Smooth muscle cell (in vitro differentiated cells): Measurements from ENCODE around the genes ARHGDIG and RHOT2.

- RAMPAGE, long total RNA = no peak
Measured at GRCh38 chr16:82603-83424, 4.8 kb downstream of the MPG start.

DNA sequence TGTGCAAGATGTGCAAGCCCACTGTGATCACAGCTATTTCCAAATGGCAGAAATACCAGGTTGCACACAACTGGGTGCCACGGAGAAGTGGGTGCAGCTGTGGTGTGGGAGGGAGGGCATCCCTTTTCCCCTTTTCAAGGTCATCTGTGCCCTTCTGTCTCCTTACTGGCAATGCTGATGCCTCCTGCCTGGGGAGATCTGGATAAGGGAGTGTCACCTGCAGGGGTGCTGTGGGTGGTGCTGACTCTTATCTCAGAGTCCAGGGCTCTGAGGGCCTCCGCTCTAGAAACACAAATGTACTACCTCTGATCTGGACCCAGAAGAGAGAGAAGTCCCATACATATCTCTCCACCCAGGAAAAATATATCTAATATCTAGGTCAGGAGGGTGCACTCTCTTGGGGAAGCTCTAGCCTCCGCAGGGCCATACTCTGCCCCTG, 18.6 kb downstream of the NPRL3 start:
- RAMPAGE, long total RNA = no peak

DNA sequence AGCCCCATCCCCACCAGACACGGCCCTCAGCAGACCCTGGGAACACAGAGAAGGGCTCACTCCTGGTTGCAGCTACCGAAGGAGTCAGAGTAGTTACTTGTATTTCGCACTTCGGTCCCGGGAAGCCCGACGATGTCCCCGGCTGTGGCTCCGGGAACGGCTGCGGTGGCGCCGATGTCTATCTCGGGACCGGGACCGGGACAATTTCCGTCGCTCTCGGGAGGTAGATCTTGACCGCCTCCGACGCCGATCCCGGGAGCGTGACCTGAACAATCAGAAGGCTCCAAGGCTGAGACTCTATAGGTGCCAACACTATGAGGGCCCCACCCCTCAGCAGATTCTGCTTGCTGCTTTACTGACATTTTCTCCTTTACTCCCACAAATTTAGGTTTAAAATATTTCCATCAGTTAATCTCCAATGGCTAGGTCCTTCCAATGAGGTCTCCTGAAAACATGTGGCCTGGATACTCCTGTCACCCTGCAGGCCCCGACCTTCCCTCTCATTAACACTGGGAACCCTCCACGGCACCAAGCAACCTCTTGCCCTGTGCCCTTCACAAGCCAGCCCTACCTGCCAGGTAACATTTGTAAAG, 9.7 kb downstream of the HBQ1 start:
- RAMPAGE, long total RNA = no peak

- RAMPAGE, long total RNA = no peak
Measured at GRCh38 chr16:205787-206371, 23.4 kb downstream of the LUC7L start.

- RAMPAGE, long total RNA = no peak
Measured at GRCh38 chr16:276342-276969, 712 bp upstream of the RGS11 start.

GRCh38 chr16:280230-280913, at the start of gene ARHGDIG:
Gene ARHGDIG (plus strand): TSS chr16:280591.
- RAMPAGE, long total RNA = no peak

DNA sequence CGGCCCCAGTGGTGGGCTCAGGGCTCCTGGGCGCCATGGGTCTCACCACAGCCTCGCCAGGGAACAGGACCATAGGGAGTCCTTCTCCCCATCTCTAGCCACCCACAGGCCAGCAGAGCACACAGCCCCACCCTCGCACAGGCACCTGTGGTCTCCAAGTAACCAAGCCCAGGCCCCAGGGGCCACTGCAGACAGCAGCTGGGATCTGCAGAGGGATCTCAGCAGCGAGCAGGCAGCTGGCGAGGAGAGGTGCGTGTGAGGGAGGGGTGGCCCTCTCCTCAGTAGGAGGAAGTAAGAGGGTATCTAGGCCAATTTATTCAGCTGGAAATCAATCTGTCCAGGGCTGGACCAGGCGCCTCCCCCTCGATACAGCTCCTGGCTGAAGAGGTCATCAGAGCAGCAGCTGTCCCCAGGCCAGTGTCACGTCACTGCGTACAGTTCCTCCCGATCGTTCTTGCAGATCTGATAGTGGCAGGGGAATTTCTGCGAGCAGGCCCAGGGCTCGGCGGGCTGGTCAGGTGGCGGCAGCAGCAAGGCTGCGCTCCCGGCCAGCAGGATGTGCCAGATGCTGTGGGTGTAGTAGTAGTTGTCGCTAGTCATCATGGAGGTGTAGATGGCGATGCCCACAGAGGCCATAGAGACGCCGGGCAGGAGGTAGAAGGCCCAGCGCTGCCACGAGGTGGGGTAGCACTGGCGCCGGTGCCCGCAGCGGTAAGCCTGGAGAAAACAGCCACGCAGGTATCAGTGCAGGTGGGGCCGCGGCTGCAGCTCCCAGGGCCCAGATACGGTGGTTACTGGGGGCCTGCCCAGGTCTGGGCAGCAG, 1.4 kb upstream of the MRPL28 start:
- RAMPAGE, long total RNA = no peak

- RAMPAGE, long total RNA = no peak
Measured at GRCh38 chr16:391760-392509, 5.1 kb upstream of the NME4 start.

- RAMPAGE, long total RNA = no peak
Measured at GRCh38 chr16:399278-399861, 2.3 kb upstream of the DECR2 start.

GRCh38 chr16:405419-406220, 3.9 kb downstream of the DECR2 start:
- RAMPAGE, long total RNA = no peak

DNA sequence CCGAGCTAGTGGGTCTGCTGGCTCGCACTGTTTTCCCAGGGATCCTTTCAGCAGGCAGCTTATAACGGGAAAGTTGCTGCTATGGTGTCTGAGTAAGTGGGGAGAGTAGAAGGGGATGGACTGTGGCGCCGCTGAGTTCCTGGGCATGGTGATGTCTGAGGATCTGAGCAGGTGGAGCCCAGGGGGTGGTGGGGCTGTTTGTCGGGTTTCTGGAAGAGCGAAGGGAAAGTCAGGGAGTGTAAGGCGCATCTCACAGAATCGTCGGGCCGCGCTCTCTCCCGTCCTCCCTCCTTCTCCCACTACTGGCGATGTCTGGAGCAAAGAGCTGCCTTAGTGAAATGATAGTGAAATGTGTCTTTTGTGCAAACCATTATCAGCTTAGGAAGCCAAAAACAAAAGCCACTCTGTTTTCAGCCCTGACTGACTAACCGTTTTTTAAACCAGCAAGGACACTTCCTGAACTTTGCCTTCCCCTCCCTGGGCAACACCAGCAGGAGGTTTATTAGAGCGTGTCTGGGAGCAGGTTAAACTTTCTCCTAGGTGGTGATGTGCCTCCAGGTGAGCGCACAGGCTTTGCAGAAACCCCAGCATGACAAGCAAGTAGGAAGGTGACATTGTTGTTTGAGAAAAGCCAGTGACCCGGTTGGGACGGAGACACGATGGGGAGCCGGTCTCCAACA, 49.0 kb downstream of the RAB11FIP3 start:
- RAMPAGE, long total RNA = no peak

DNA sequence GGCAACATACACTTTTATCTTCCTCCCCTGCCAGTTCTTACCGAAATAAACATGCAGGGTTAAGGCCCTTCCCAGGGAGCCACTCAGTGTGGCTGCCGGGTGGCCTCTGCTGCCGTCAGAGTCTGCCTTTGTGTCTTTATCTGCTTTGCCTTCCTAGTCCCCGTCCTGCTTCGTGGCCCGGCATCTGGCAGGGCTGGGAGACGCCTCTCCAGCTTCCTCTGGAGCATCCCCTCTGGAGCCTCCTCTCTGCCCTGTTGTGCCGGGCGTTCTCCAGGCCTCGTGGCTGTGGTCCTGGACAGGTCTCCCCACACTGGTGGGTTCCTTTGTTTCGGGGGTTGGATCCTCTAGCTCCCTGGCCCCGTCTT, 30.2 kb upstream of the CAPN15 start:
- RAMPAGE, long total RNA = no peak

- RAMPAGE, long total RNA = no peak
Measured at GRCh38 chr16:585105-586004, 4.5 kb upstream of the RAB40C start.

DNA sequence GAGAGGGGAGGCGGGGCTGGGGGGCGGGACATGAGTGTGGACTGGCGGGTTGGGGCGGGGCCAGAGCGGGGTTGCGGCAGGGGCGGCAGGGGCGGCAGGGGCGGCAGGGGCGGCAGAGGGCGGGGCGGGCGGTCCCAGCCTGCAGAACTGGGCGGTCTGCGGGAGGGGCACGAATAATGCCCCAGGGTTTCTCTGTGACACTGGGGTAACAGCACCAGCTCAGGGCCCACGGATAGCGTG, 1.0 kb upstream of the METTL26 start:
- RAMPAGE, long total RNA = no peak

- RAMPAGE, long total RNA = no peak
Measured at GRCh38 chr16:648604-649099, 513 bp upstream of the WDR90 start.

GRCh38 chr16:667524-668849, at the start of gene RHOT2:
Gene RHOT2 (plus strand): TSS chr16:668132.
- RAMPAGE, long total RNA = start-site peak on the plus strand at chr16:668100-668171, 188 and 51 reads in 2 replicates

DNA sequence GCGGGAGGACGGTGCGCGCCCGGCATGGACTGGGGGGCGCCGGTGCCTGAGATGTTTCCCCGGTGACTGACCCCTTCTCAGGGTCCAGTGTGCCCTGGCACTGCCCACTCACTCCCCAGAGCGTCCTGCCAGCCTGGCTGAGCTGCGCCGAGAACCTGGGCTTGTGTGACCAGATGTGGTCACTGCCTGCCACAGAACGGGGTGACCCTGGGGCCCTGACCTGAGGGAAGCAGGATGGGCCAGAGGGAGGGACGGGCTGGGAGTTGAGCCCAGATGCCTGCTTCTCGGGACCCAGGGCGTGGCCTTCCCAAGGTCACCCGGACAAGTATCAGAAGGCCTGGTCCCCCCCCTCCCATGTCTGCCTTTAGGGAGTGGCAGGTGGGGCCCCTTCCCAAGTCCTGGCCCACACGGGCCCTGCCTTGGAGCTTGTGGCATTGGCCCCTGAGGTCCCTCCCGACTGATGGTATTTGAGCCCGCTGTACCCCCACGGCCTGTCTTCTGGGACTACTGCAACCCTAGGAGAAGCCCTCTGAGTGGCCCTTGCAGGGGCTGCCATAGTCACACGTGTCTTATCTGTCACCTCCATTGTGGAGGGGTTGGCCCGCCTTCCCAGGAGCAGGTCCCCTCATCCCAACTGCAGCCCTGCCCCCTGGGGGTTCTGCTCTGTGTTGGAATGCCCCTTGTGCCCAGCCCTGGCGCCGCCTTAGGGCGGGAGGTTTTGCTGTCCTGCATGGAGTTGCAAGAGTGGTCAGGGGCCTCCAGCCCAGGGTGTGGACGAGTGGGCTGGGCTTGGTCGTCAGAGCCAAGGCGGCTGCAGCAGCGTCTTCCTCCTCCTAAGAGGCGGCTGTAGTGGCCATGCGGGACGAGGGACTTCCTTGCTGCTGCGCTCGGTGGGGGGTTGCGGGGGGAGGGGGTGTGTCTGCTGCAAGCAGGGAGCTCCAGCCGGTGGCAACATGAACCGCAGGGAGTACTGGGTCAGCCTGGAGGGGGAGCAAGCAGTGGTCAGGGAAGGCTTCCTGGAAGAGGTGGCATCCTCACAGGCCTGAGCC, 799 bp upstream of the RHBDL1 start:
- RAMPAGE, long total RNA = no peak

DNA sequence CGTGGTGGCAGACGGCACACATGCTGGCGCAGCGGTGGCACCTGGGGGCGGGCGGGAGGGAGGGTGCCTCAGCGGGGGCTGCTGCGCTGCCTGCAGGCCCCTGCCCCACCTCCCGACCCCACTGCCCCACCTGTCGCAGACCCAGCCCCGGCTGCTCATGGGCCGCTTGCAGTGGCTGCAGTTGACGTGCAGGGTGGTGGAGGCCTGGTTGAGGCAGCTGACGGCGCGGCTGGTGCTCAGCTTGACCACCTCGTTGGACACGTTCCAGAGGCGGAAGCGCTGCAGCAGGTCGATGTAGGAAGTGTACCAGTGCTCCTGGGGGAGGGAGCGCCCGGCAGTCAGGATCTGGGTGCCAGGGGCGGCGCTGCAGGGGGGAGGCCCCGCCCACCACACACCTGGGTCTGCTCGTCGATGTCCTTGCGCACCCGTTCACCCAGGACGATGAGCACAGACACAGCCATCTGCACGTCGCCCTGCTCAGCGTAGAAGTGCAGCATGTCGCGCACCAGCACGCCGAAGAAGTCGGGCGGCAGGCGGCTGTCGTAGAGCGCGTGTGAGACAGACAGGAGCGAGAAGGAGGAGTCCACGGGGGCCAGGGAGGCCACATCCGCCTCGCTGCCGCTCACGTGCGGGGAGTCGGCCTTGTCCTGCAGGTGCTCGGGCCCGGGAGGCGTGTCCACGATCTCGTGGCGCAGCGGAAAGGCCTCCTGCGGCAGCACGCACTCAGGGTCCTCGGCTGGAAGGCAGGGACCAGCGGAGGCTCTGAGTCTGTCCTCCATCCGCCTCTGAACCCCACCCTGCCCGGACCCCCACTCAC, 936 bp upstream of the JMJD8 start:
- RAMPAGE, long total RNA = no peak

GRCh38 chr16:692866-693253, 2.7 kb upstream of the WDR24 start:
- RAMPAGE, long total RNA = no peak

DNA sequence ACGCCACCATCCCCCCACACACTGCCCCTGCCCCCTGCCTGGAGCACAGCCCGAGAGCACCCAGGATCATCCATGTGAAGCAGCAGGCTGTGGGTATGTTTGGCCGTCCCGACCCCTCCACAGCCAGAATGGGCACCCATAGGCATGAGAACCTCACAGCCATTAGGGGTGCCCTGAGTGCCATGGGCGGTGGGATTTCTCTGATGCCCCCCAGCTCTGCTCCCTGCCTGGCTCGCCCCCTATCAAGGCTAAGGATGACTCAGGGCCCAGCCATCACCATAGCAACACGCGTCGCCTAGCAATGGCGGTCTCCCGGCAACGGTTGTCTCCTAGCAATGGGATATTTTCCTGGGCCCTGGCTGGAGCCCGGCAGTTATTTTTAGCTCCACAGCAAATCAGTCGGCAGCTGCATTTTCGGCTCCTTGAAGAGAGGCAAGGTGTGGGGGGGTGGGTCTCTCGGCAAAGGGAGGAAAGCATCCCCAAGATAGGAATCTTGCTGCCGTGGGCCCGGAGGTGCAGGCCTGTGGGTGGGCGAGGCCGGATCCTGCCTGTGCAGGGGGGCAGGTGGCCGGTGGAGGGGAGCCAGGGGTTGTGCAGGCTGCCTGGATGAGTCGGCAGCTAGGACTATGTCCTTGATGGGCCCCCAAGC, 4.0 kb upstream of the FBXL16 start:
- RAMPAGE, long total RNA = no peak